Panc1 (cell line): ENCODE measurements around the gene C1orf216.

DNA sequence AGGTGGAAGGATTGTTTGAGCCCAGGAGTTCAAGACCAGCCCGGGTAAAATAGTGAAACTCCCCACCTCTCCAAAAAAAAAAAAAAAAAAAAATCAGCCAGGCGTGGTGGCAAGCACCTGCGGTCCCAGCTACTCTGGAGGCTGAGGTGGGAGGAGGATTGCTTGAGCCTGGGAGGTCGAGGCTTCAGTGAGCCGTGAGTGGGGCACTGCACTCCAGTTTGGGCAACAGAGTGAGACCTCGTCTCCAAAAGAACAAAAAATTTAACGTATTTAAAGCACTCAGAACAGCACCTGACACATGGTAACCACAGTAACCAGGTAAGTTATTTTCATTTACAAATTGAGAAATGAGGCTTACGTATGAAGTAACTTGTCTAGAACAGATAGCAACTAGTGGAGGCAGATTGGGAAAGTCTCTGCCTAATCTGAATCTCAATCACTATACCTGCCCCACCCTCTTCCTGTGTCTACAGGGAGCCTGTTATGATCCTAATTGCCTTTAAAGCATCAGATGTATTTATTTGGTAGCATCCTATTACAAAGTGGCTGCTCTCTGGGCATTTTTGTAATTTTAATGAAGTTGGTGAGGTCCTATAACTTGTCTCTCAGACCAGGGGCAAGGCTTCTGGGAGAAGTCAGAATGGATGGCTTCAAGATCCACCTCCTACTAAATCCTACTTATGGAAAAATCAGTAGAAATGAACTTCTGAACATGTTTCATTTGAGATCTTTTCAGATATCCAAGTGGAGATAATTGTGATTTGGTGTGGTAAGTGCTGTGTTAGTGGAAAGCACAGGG lies 47.4 kb downstream of the AZIN2 start:
- RRBS, 2 experiments: no CpG with 5 or more reads among the region's 8 CpGs

DNA sequence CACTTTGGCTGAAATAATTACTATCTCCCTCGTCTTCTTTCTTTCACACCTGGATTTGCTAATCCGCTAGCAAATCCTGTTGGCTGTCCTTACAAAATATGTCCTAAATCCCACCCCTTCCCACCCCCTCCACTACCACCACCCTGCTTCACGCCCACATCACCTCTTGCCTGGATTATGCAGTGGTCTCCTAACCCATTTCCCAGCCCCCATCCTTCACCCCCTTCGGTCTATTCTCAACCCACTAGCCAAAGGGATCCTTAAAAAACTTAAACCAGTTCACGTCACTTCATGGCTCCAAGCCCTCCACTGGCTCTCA lies 25.1 kb downstream of the TRIM62 start:
- RRBS, 2 experiments: no CpG with 5 or more reads among the region's 5 CpGs

- RRBS, 2 experiments: no CpG with 5 or more reads among the region's 10 CpGs
Measured at GRCh38 chr1:33257865-33258395, 1.6 kb downstream of the ZNF362 start.

DNA sequence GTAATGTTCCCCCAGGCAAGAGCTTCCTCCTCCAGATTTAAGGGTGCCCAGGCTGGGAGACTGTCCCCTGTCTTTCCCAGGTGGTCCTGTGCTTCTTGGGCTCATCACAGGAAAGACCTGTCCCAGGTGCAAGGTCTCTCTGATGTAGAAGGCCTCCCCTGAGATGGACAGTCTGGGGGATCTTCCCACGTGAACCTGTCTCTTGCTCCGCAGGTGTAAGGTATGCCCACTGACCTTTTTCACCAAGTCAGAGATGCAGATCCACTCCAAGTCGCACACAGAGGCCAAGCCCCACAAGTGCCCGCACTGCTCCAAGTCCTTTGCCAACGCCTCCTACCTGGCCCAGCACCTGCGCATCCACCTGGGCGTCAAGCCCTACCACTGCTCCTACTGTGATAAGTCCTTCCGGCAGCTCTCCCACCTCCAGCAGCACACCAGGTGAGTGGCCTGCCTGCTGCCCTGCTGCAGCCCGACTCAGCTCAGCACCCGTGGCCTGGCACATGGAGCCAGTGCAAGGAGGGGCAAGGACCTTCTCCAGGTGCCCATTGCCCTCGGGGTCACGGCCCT lies 25.2 kb downstream of the ZNF362 start:
- RRBS, 2 experiments: no CpG with 5 or more reads among the region's 12 CpGs

- RRBS, 2 experiments: no CpG with 5 or more reads among the region's 11 CpGs
Measured at GRCh38 chr1:33330941-33331575, 10.2 kb upstream of the A3GALT2 start.

DNA sequence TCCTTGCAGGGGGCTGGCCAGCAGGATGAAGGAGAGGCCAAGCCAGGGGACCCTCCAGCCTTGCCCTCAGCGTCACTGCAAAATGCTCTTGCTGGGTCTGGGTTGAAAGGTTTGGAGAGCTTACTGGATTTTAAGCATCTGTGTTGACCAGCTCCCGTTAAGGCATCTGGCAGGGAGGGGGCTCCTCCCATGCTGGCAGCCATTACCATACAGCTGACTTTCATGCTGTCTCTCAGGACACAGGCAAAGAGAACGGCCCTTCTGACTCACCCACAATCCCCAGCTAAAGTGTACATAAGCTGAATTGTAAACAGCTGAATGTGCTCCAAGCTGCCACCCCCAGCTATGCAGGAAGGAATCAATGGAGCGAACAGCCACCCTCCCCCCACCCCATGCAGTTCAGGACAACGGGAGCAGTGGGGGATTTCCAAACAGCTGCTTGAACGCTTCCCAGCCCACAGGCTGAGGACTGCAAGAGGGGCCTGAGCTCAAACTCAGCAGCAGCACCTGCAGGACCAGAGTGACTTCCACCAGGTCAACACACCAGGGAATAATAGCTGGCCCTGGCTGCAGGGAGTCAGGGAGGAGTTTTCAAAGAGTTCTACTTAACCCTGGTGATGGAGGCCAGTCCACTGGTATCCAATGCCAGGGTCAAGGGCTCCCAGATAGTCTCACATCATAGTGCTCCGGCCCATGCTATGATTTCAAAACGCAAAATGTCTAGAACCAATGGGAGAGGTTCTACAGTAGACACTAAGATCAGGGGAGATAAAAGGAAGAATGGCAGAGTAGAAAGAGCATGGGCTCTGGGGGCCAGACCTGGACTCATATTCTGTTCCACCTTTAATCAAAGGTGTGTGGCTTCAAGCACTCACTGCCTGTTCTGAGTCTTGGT lies 21.5 kb upstream of the A3GALT2 start:
- RRBS, 2 experiments: no CpG with 5 or more reads among the region's 8 CpGs

DNA sequence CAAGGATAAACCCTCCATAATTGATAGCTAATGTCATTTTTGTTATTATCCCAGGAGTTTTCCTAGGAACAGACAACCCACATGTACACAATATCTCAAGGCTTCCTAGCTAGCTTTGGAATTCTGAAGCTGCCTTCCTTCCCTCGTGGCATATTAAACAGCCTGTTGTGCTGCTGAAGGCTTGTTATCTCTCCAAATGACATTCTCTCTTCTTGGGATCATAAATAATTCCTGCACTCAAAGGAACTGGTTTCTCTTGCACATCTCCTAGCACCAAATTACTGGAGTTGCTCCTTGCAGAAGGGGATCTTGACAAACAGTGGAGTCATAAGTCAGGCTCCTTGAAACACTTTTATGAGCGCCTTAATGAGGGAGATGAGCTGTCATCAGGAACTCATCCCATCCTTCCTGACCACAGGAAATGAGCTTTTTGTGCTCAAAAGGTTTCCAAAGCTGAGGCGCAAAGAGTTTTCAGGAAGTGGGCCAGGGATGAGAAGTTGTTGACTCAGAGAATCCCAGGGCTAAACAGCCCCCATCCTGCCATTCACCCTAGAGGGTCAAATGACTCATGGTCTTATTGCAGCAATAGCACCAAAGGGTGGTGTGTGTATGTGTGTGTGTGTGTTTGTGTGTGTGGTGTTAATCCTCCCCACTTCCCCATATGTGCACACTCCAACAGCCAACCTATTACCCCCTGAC lies 2.6 kb upstream of the PHC2 start:
- RRBS, 2 experiments: no CpG with 5 or more reads among the region's 3 CpGs

DNA sequence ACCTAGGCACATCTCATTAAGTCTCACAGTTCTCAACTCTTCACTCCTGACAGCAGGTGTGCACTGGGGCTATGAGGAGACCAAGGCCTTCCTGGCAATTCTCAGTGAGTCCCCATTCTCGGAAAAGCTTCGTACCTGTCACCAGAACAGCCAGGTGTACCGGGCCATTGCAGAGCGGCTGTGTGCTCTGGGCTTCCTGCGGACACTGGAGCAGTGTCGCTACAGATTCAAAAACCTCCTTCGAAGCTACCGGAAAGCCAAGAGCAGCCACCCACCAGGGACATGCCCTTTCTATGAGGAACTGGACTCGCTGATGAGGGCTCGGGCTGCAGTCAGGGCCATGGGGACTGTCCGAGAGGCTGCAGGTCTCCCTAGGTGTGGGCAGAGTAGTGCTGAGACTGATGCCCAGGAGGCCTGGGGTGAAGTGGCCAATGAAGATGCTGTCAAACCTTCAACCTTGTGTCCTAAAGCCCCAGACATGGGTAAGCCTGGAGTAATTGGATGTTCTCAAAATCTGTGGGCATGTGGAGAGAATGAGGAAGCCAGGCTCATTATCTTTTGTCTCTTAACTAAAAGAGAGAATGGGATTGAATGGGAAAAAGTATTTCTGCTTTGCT lies 20.8 kb downstream of the ZSCAN20 start:
- RRBS, 2 experiments: 97 to 98% methylated on average over 5 of the region's 11 CpGs

DNA sequence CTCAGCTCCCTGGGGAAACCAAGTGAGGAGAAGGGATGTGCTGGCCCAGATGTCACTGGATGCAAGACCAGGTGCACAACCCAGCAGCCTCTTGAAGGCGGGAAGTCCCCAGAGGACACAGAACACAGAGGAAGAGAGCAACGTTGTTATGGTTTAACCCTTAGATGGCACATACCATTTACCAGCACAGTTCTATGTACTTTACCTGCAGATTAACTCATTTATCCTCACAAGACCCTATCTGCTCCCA lies 107.2 kb upstream of the GJB5 start:
- RRBS, 2 experiments: no CpG with 5 or more reads among the region's 2 CpGs

GRCh38 chr1:34683651-34684099 lies 71.2 kb upstream of the GJB5 start:
- RRBS, 2 experiments: no CpG with 5 or more reads among the region's 3 CpGs

- RRBS, 2 experiments: no CpG with 5 or more reads among the region's 6 CpGs
Measured at GRCh38 chr1:34763470-34763942, 4.0 kb downstream of the GJB4 start.

GRCh38 chr1:34793426-34794276 lies 852 bp downstream of the GJA4 start:
- RRBS, 2 experiments: no CpG with 5 or more reads among the region's 12 CpGs

GRCh38 chr1:34835374-34836176 lies 24.0 kb downstream of the SMIM12 start:
- RRBS, 2 experiments: no CpG with 5 or more reads among the region's 10 CpGs

- RRBS, 2 experiments: no CpG with 5 or more reads among the region's 4 CpGs
Measured at GRCh38 chr1:35178628-35179410, 14.1 kb downstream of the SFPQ start.

DNA sequence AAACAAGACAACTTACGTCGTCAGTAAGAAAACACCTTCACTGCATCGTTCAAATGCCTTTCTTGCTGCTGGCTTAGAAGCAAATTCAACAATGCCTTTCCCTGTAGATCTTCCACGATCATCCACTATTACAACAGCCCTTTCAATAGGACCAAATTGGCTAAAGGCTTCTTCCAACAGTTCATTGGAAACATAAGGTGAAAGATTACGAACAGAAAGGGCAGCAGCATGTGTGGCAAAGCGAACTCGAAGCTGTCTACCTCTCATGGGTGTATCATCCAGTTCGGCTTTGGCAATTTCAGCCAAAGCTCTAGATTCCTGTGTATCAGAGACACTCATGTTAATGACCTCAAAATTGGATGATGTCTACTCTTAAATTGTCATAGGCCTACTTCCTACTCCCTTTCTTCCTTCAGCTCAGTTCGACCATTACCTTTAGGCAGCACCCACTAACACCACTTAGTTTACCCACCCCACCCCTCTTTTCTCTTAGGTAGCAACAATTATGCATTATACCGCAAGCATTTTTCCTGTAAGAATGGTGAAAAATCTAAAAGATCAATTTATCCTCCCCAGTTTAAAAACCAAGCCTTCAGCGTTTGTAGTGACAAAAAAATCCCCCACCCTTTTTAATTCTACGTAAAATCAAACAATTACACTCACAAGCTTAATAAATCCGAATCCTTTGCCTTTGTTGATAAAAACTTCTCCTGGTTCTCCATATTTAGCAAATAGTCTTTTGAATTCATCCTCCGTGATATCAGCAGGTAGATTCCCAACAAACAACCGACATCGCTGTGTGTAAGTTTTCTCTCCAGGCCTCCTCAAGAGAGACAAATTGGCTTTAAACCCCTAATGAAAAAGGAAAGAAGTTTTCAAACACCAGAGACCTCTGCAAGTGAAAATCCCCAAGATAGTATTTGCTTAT lies 2.0 kb downstream of the SFPQ start:
- RRBS, 2 experiments: no CpG with 5 or more reads among the region's 16 CpGs

DNA sequence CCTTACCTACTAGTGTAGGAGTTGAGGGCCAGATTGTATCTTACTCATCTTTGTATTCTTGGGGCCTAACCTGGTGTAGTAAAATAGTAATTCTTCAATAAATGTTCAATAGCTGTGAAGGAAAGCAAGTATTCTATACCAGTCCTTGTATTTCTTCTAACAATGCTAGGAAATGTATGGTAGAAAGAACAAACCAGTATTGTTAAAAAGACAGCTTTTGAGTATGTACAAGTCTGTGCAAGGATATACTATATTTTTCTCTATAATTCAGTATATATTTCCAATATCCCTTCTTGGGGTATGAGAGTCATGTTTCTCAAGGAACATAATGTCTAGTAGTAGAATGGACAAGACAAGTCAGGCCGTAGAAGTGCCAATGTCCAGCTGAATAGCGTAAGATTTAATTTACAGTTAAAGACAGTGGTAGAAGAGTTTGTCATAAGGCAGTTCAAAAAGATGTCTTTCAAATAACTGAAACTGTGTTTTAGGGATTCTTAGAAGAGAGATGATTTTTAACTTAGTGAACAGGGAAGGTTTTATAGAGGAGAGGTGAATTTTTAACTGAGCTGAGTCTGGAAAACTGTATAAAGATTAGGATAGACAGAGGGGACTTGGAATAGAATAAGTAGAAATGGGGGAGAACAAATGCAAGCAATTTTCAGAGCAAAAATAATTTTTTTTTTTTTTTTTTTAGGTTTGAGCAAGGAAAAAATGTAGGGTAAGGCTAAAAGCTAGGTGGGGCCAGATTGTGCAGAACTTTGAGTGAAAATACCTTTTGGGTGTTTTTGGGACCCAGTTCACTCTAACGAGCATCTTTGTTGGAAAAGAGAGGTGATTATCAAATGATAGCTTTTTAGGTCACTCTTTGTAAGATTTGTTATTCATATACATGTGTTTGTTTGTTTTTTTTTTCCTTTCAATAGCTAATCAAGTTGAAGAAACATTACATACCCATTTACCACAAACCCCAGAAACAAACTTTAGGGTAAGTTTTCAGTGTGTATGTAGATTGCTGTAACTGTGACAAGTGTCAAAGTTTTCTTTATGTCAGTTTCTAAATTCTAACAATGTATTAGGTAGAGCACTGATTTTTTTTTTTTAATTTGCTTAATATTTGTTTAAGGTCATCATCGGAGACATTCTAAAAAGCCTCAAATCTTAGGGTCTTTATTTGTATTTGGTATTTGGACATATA lies 92.2 kb downstream of the ZMYM4 start:
- RRBS, 2 experiments: no CpG with 5 or more reads among the region's 4 CpGs

DNA sequence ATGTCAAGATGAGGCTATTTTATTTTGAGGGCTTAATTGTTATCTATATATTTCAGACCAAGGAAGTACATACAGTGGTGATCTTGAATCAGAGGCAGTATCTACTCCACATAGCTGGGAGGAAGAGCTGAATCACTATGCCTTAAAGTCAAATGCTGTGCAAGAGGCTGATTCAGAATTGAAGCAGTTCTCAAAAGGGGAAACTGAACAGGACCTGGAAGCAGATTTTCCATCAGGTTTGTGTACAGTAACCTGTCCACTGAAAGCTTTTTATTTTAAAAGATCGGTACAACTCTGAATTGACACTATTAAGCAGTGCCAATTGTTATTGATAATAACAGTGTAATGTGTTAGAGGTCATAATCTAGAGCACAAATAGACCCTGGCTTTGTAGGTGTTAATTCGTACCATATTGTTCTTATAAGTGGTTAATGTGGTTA lies 130.3 kb downstream of the ZMYM4 start:
- RRBS, 2 experiments: no CpG with 5 or more reads among the region's 2 CpGs

GRCh38 chr1:35505814-35506287 lies 51.4 kb downstream of the KIAA0319L start:
- RRBS, 2 experiments: no CpG with 5 or more reads among the region's 2 CpGs

GRCh38 chr1:35718652-35719417 lies at the start of gene C1orf216:
C1orf216 (minus strand) TSS chr1:35718884.
- RRBS, 2 experiments: 1 to 6% methylated on average over 40 of the region's 73 CpGs

DNA sequence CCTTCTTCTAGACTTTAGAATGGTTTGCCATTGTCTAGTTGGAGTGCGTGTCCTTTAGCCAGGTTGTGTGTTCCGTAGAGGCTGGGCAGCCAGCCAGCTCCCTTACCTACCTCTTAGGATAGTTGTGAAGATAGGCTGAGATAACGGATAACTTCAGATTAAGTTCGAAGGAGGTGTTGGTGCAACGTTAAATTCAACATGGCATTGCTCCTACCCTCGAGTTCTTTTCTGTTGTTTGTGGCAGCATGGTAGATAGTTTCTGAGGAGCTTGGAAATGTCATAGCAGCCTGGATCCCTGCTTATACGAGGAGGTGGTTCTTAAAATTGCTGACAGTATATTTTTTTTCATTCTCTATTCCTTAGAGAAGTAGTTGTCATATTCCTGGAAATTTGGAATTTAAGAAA lies 814 bp downstream of the AGO3 start:
- RRBS, 2 experiments: no CpG with 5 or more reads among the region's 7 CpGs